Fibroblast of villous mesenchyme (primary cell): ENCODE results near the genes VWA3A and SCNN1B.

- CAGE, long polyA plus RNA, result no peak
These were observed 30.2 kb downstream of the MOSMO start for GRCh38 chr16:22037982-22038543.

- CAGE, long polyA plus RNA, result no peak
These were observed at the start of gene VWA3A for GRCh38 chr16:22091666-22092913. Gene VWA3A (plus strand): TSS chr16:22092541.

GRCh38 chr16:22207480-22207753 is 1.3 kb downstream of the EEF2K start:
- CAGE, long polyA plus RNA, result no peak

DNA sequence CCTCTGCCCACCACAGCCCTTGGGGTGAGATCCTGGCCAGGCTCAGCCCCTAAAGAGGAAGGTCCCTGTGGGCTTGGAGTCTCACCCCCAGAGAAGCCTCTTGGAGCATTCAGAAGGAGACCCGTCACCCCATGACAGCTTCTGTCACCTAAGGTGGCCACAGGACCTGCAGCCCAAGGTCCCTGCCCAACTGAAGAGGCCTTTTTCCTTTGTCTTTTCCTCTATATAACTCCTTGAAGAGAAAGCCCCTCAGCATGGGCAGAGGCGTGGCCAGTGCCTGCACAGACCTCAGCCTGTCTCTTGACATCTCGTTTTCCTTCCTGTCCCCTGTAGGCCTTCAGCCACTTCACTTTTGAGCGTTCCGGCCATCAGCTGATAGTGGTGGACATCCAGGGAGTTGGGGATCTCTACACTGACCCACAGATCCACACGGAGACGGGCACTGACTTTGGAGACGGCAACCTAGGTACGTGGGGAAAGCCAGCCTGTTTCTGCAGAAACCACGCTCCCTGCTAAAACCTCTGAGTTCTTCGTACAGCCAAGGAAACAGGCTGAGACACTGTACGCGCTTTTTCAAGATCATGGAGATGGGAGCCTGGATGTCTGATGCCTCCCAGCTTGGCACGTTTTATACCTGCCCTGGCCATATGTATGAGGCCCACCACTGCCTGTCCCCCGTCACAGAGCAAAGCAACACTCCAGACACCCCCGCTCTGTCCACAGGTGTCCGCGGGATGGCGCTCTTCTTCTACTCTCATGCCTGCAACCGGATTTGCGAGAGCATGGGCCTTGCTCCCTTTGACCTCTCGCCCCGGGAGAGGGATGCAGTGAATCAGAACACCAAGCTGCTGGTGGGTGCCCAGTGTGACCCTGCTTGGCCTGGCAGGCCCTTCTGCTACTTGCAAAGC is 40.0 kb upstream of the POLR3E start:
- CAGE, long polyA plus RNA, result no peak

DNA sequence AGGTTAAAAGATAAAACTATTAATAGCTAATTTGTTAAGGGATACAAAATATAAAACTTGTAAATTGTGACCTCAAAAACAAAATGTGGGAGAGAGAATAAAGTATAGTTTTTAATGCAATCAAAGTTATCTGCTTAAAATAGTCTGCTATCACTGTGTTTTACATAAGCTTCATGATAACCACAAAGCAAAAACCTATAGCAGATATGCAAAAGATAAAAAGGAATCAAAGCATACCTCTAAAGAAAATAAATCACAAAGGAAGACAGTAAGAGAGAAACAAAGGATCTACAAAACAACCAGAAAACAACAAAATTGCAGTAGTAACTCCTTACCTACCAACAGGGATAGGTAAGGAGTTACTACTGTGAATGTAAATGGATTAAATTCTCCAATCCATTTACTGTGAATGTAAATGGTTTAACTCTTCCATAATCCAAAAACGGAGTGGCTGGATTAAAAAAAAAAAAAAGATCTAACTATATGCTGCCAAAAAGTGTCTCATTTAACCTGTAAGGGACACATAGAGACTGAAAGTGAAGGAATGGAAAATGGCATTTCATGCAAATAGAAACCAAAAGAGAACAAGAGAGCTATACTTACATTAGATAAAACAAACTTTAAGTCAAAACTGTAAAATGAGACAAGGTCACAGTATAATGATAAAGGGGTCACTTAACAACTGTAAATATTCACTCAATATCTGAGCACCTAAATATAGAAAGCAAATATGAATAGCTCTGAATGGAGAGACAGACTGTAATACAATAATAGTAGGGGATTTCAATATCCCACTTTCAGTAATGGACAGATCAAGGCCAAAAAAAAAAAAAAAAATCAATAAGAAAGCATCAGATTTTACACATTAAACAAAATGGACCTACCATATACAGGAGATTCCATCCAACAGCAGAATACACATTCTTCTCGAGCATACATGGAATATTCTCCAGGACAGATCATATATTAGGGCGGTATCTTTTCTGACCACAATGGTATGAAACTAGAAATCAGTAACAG is 36.6 kb downstream of the CDR2 start:
- CAGE, long polyA plus RNA, result no peak

DNA sequence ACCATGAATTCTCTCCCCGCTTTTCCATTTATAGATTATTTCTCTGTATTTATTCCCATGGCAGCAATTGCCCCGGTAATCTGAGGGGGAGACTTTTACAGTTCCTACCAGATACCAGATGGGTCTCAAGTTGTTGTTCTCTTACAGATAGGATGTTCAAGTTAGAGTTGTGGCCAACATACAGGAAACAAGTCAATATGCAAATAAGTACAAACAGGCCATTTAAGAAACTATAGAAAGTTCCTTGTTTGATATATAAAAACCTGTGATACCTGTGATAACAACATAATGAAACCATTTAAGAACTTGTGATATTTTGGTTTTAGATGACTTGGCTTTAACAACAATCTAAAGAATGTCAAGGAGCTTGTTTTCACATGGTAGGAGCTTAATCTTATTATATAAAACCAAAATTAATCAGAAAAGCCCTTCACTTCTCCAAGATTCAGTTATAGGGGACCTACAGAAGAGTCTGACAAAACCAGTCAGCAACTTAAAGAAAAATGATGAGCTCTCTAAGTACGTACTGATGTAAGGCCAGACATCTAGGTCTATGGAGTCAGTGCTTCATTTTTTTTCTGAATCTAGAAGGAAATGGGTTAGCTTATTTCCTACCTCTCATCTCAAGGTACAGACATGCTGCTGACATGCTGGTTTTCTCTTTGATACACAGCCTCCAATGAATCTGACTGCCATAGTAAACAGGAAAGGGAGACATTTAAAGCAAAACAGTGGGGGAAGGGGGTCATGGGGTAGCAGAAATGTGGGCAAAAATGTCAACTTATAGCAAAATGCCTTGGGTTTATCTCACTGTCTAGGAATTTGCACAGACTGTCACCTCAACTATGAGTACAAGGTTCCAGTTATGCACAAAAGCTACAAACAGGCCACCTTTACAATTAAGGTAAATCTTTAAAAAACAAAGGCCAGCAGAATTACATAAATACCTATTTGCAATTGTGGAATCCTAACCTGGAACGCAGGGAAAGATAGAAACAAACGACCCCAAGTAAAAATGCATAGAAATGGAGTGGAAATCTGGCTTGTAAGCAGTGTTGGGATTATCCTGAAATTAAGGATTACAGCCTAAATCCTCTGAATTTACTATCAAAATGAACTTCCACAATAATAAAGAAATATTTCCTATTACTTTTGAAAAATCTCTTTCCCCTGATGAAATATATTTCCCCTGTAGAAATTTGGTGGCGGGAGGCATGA is 16.4 kb downstream of the CDR2 start:
- CAGE, long polyA plus RNA, result no peak

- CAGE, long polyA plus RNA, result no peak
These were observed 805 bp downstream of the HS3ST2 start for GRCh38 chr16:22814578-22815356.

GRCh38 chr16:23258298-23258795 is 43.8 kb upstream of the SCNN1B start:
- CAGE, long polyA plus RNA, result no peak

DNA sequence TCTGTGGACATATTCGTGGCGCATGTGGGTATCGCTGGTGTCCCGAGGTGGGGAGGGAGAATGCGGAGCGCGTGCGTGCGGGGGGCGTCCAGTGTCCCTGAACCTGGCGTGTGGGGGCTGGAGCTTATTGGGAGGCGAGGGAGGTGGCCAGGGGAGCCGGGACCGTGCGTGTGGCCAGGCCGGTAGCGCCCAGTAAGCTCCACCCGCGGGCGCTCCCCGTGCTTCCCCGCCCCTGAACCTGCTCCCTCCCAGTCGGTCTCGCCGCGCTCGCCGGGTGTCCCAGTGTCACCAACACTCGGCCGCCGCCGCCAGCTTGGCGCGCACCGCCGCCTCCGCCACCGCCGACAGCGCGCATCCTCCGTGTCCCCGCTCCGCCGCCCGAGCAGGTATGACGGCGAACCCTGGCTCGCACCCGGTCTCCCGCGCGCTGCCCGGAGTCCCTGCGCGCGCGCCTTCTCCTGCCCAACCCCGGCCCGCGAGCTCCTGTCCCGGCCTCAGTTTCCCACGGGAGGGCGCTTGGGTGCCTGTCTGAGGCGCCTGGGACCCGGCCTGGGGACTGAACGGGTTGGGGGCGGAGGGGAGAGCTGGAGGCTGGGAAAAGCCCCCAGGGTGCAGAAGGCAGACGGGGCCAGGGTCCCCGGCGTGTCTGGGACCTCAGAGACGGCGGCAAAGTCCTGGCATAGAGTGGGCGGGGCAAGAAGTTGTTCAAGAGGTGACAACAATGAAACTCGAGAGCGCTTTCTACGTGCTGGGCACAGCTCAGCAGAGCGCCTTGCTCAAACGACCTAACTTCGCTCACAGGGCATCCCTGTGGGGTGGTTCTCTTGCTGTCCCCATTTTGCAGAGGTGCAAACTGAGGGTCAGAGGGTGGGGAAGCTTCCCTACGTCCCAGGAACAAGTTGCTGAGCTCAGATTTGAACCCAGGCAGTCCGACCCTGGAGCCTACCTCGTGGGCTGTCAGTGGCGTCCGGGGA is at the start of gene SCNN1B:
Gene SCNN1B (plus strand): TSS at position 251 of the 974 bp plus-strand sequence.
- CAGE, long polyA plus RNA, result no peak

GRCh38 chr16:23362342-23363346 is 60.5 kb downstream of the SCNN1B start:
- CAGE, long polyA plus RNA, result no peak

DNA sequence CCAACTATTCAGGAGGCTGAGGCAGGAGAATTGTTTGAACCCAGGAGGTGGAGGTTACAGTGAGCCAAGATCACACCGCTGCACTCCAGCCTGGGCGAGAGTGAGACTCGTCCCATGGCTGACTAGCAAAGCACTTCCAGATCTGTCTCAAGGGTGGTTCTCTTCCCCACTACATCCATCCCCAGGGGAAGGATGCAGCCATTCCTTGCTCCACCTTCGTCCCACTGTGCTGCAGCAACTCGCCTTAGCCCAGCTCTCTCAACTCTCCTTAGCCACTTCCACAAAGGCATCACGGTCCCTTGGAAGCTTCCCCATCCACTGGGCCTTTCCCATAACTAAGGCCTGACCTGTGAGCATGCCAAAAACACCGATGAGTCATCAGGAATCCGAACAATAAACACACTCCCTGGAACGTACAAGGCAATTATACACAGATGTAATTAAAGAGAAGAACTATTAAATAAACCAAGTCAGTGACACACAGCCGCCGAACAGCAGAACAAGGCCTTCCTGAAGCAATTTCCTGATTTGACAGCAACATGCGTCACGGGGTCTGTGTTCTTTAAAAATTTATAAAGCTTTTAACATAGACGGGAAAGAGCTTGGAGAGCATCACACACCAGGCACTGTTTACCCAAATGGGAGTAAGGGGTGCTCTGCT is 29.6 kb downstream of the COG7 start:
- CAGE, long polyA plus RNA, result no peak

DNA sequence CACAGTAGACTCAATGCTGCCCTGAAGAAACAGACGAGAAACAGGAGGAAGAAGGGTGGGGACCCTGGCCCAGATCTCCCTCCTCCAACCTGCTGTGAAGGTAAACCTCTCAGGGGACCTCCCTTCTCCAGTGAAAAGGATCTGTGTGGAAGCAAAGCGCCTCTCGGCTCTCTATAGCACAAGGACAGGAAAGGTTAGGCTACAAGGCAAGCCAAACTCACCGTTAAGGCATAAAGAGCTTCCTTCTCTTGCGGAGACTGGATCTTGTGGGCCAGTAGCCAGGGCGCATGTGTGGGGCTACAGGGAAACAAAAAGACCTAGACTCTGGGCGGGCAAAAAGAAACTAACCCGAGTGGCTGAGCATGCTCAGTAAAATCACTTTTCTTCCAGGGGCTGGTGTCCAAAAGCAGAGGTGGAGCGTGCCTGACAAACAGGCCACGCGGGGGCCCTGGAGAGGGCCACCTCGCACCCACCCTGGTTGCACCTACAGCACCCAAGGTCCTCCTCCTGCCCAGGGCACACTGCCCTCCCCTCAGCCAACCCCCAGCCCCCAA is 16.1 kb downstream of the GGA2 start:
- CAGE, long polyA plus RNA, result no peak

DNA sequence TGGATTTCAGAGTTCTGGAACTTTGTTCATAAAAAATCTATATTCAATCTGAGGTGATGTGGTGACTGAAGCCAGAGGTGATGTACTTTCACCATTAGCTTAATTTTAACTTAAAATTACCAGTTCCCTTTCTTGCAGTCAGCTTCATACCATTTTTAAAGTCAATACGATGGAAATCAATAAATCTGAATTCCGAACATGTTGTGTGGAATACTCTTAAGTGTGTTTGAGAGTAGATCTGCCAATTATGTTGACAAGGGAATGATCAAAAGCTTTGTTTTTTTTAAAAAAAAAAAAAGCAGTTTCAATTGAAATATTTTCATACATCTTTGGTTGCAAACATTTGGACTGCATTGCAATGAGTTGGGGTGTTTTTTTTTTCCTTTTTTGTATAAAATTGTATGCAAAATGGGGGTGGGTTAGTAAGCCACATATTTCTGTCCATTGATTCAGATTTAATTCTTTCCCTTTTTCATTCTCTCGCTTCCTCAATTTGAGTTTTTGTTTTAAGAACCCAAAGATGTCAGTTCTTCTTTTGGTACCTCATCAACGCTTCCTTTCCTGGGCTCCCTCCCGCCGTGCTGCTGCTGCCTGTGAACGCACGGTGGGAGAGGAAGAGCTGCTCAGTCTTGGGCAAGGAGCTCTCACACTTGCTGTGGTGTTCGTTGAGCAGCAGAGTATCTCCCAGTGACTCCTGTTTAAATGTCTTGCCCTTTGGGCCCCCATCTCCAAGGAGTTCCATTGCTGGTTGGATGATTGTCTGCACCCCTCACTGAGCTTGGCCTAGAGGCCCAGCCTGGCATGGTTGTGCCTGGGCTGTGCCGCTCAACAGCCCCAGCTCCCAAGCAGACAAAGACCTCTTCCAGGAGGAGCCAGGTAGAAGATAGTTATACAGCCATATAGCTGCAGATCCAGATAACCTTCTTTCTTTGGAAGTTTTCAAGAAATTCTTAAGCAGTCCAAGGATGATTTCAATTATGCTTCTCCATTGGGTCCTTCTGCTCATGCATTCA is 13.4 kb downstream of the UBFD1 start:
- CAGE, long polyA plus RNA, result no peak

GRCh38 chr16:23694644-23695535 is 16.2 kb downstream of the PLK1 start:
- CAGE, long polyA plus RNA, result no peak

- CAGE, long polyA plus RNA, result no peak
These were observed 12.0 kb downstream of the PRKCB start for GRCh38 chr16:23847480-23848502.

GRCh38 chr16:24014100-24014662 is 178.4 kb downstream of the PRKCB start:
- CAGE, long polyA plus RNA, result no peak

GRCh38 chr16:24572418-24572878 is 33.1 kb downstream of the RBBP6 start:
- CAGE, long polyA plus RNA, result no peak

GRCh38 chr16:24729996-24730520 is 607 bp downstream of the TNRC6A start:
- CAGE, long polyA plus RNA, result no peak

DNA sequence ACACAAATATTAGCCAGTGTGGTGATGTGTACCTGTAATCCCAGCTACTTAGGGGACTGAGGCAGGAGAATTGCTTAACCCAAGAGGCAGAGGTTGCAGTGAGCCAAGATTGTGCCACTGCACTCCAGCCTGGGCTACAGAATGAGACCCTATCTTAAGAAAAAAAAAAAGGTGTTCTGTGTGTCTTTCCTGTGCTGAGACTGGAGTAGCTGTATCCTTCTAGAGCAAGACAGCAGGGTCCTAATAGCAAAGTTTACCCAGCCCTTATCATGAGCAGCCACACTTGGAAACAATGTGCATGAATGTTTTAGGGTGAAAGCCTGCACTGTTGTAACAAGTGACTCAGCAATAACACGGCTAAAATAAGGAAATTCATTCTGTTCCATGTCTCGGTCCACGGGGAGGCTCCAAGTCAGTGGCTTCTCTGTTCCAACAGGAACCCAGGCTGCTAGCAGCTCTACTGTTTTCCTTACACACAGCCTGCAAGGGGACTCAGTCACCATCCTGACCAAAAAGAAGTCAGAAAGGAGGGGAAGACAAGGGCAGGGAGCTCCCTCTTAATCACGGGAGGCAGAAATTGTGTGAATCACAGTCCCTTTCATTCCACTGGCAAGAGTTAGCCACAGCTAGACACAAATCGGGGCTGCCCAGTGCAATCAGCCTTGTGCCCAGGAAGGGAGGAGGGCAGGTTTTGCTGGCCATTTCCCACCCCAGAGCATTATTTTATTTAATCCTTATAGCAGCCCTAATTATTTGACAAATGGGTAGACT is 7.0 kb upstream of the SLC5A11 start:
- CAGE, long polyA plus RNA, result no peak

DNA sequence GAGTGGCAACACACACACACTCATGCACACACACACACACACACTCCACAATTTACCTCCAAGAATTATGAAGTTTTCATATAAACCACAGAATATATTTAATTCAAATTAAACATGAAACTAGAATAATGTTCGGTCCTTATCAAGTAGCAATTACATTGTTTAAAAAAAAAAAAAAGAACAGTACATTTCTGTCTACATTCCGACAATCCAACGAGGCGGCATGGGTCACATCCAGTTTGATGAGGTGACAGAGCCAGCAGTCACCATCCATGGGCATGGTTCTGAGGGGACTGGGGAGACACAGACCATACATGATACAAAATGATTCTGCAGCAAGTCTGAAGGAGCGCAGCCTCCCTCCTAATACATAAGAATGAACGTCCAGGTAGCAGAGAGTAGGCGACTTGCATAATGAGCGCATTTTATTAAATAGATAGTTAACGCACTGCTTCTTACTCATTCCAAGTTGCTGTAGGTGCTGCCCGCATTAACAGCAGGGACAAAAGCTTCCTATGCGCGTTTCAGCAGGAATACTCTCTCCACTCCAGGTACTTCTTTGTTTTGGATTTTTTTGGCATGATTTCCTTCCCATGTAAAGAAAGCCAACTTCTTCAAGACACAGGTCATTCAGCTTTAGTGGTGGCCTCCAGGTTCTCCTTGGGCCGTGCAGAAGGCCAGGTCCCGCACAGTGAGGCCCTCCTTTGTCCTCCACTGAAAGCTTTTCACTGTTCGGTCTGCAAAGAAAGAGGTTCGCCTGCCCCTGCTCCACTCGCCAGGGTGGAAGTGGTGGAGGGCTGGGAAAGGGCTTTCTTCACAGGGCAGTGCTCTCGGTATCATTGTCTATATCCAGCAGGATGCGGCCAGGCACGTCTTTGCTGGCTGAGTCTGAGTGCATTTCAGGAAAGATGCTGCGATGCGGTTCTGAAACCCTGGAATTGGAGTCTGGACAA is 73.8 kb downstream of the SLC5A11 start:
- CAGE, long polyA plus RNA, result no peak